Uterus (tissue), 7 donors: ENCODE measurements around a stretch of chr11.

DNA sequence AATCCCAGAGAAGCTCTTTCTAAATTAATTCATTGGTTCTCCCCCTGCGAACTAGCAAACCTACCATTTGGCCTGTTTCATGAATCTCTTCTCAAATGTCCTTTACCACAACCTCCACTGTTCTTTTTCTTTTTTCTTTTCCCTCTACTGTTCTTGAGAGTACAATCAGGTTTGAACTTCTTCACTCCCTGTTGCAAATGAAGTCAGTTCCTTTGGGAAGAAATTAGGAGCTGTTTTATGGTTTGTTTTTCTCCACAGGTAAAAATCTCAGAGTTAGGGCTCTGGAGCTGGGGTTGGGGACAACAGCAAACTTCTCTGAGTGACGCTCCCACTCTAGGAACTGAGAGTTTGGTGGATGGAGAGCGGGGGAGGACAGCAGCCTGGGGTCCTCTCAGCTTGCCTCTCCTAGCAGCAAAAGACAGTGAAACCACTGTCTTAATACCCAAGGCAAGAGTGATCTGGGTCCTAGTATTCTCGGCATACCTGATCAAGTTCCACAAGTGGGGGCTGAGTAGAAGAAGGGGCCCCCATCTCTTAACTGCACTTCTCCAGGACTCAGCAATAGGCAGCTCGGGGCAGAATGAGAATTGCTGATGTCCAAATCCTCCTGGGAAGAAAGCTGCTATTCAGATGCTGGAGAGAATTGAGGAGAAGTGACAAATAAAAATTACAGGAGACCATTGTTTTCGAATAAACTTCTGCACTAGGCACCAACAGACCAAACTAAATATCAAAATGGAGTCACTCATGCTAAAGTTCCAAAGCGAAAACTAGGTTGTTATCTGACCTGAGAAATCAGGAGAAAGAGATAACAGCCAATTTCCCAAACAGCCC lies 112.4 kb upstream of the APOA1 start:
- PRO-cap, 4 experiments: no peak in any of the 4 experiments
- RAMPAGE, long total RNA, 2 experiments: start-site peak on the minus strand in 1 of 2 experiments, centred at position 148 of the sequence, 9 reads per replicate
- RRBS: no CpG with 5 or more reads among the region's 7 CpGs

DNA sequence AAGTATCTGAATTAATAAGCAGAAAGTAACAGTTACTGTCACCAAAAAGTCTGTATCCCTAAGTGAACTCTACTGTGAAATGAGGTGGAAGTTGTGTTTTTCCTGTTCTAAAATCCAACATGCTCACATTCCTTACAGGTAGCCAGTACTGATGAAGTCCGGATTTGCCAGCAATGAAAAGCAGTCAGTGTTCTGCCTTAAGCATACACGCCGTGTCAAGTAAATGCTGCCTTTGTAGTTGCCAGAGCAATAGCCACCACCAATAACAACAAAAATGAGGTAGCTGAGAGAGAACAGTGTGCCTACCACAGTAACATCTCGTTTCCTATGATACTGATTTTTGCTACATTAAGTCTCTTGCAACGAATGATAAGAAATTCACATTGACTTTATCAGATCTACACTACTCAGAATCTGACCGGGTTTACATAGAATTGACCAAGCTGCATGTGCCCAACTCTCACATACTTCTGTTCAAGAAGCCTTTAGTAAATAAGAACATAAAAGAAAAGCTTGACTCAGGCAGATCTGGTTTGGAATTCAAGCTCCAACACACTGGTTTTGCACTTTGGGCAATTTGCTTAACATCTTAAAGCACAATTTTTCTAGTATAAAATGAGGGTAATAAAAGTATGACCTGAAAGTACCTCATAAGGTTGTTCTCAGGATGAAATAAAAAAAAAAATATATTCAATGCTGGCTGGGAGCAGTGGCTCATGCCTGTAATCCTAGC lies 95.3 kb downstream of the SIK3 start:
- PRO-cap, 4 experiments: no peak in any of the 4 experiments
- RAMPAGE, long total RNA, 2 experiments: start-site peak on the minus strand in 1 of 2 experiments, centred at position 406 of the sequence, 10 reads per replicate
- RRBS: no CpG with 5 or more reads among the region's 6 CpGs

DNA sequence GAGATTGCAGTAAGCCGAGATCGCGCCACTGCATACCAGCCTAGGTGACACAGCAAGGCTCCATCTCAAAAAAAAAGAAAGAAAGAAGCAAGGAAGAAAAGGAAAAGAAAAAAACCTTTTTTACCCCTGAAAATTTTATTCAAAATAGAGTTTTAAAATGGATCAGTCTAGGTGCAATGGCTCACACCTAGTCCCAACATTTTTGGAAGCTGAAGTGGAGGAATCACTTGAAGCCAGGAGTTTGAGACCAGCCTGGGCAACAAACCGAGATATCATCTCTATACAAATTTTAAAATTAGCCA lies 48.8 kb downstream of the SIK3 start:
- PRO-cap, 4 experiments: peak in 3 of 4 experiments; most common plus-strand start position 160 of the sequence (in 3)
- RAMPAGE, long total RNA, 2 experiments: no peak in any of the 2 experiments
- RRBS: no CpG with 5 or more reads among the region's 4 CpGs

DNA sequence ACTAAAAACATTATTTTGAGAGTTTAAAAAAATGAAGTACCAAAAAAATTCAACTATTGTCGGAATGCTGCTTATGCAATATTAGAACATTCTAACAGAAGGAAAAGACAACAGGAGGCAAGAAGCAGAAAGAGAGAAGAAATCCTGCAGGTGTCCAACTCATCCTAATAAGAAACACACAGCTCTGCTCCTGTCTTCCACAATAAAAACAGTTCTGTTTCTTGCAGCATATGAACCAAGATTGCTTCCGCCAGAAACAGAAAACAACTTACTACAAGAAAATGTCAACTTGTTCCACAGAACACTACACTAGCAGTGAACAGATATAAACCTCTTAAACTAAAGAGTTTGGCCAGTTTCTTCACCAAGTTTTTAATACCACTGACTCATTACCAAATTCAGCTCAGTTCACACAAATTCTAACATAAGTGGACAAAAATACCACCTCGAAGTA lies 14.6 kb downstream of the SIK3 start:
- PRO-cap, 4 experiments: peak in 1 of 4 experiments; most common minus-strand start position 204 of the sequence (in 1)
- RAMPAGE, long total RNA, 2 experiments: start-site peak on the minus strand in 1 of 2 experiments, centred at position 365 of the sequence, 6 reads per replicate
- RRBS: no CpG with 5 or more reads among the region's 3 CpGs

GRCh38 chr11:117203733-117203930 lies 4.5 kb downstream of the TAGLN start:
- PRO-cap, 4 experiments: no peak in any of the 4 experiments
- RAMPAGE, long total RNA, 2 experiments: no peak in any of the 2 experiments
- RRBS: no CpG with 5 or more reads among the region's 3 CpGs

- PRO-cap, 4 experiments: no peak in any of the 4 experiments
- RAMPAGE, long total RNA, 2 experiments: no peak in any of the 2 experiments
- RRBS: no CpG with 5 or more reads among the region's 2 CpGs
Measured at GRCh38 chr11:117679626-117680099, 117.4 kb downstream of the DSCAML1 start.

DNA sequence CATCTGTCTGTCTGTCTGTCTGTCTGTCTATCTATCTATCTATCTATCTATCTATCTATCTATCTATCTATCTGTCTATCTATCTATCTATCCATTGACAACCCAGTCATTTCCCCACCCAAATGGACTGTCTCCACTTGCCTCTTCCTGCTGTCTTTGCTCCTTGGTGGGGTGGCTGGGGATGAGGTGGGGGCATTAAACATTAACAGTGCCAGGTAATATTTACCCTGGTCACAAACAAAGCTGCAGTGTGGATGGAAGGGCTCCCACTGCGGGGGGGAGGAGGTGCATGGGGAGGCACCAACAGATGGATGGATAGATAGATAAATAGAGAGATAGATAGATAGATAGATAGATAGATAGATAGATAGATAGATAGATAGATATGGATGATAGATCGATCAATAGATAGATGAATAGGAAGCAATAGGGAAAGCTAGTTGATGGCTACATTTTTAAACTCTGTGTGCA lies 2.2 kb upstream of the FXYD2 start:
- PRO-cap, 4 experiments: no peak in any of the 4 experiments
- RAMPAGE, long total RNA, 2 experiments: no peak in any of the 2 experiments
- RRBS: no CpG with 5 or more reads among the region's 2 CpGs

- PRO-cap, 4 experiments: no peak in any of the 4 experiments
- RAMPAGE, long total RNA, 2 experiments: no peak in any of the 2 experiments
- RRBS: no CpG with 5 or more reads among the region's 15 CpGs
Measured at GRCh38 chr11:117861167-117862097, 15.0 kb downstream of the FXYD6 start.

DNA sequence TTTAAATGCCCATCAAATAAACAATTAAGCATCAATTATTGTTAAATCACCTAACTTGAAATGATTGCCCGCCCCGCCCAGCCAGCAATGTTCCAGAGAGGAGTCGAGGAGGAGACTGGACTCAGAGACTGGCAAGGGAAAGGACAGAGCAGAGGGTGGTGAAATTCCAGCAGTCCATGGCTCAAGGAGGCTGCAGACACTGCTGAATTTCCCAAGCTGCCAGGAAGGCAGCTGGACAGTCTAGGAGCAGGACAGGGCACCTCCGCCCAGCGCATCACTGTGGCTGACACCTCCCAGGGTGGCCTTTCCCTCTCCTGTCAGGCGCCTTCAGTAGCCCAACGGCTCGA lies 7.4 kb downstream of the FXYD6 start:
- PRO-cap, 4 experiments: no peak in any of the 4 experiments
- RAMPAGE, long total RNA, 2 experiments: no peak in any of the 2 experiments
- RRBS: no CpG with 5 or more reads among the region's 8 CpGs

GRCh38 chr11:117874181-117874846 lies 2.1 kb downstream of the FXYD6 start:
- PRO-cap, 4 experiments: peak in 4 of 4 experiments; most common plus-strand start chr11:117874659 (in 4)
- RAMPAGE, long total RNA, 2 experiments: no peak in any of the 2 experiments
- RRBS: no CpG with 5 or more reads among the region's 15 CpGs

DNA sequence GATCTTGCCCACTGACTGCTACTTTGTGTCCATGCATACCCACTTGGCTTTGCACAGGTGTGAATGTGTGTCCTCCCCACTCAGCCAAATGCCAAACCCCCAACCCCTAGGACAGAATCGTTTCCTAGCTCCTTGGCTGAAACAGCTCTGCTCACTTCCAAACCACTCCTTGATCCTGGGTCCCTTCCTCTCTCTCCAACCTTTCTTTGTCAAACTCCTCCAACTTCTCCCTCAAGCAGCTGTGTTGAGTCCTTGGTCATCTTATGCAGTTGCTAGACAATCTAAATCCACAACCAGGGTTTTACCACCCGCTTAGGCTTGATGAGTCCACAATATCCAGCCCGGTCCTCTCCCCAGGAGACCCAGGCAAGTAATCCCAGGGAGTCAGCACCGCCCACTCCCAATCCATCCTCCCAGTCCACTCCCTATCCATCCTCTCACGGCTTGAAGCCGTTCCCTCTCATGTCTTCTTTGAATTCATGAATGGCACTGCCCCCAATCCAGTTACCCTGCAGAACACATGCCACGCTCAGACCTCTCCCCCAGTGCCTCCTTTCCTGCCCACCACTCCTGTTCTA lies 3.5 kb upstream of the FXYD6 start:
- PRO-cap, 4 experiments: peak in 1 of 4 experiments; most common minus-strand start position 438 of the sequence (in 1)
- RAMPAGE, long total RNA, 2 experiments: no peak in any of the 2 experiments
- RRBS: no CpG with 5 or more reads among the region's 7 CpGs

DNA sequence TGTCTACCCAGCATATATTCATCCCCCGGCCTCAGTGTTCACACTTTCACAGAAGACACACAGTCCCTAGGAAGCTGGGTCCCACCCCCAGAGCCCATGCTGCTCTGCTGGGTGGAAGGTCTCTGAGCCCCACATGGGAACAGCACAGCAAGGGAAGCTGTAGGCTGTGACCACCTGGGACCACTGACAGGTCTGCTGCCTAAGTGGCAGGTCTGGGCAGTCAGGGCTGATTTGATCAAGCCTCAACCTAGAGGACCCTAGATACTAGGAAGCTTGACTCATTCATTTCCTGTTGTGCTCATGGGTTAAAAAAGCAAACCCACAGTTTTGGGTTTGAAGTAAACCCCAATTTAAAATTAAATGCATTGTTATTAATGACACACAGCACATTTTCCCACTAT lies 16.9 kb downstream of the IL10RA start:
- PRO-cap, 4 experiments: no peak in any of the 4 experiments
- RAMPAGE, long total RNA, 2 experiments: no peak in any of the 2 experiments
- RRBS: no CpG with 5 or more reads among the region's 1 CpG

DNA sequence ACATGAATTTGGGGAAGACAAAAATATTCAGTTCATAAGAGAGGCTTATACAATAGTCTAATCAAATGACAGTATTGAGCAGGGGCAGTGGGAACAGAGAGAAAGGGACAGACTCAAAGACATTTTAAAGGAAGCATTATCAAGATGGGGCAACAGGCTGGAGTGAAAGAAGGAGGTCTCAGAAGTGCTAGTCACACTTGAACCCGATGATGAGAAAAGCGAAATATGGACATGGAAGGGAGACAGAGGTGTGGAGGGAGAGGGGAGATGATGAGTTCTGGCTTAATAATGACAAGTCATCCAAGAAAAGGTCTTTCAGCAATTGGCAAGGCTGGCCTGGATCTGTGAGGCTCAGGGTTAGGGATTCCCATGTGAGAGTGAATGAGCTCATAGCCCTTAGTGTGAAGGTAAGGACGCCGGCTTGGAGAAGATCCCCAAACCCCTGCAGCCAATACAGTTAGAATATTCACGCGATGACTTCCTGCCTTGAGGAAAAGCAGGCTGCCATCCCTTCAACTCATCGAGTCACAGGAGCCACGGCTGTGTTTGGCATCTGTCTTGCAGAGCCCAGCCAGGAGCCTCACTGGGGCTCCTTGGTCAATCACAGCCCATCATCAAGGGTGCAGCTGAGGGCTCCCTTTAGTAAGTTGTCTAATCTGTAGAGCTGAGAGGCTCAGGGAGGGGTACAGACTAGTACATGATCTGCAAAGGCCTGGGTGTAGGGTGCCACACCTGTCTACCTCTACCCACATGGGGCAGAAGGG lies 18.2 kb downstream of the IL10RA start:
- PRO-cap, 4 experiments: no peak in any of the 4 experiments
- RAMPAGE, long total RNA, 2 experiments: no peak in any of the 2 experiments
- RRBS: no CpG with 5 or more reads among the region's 8 CpGs

DNA sequence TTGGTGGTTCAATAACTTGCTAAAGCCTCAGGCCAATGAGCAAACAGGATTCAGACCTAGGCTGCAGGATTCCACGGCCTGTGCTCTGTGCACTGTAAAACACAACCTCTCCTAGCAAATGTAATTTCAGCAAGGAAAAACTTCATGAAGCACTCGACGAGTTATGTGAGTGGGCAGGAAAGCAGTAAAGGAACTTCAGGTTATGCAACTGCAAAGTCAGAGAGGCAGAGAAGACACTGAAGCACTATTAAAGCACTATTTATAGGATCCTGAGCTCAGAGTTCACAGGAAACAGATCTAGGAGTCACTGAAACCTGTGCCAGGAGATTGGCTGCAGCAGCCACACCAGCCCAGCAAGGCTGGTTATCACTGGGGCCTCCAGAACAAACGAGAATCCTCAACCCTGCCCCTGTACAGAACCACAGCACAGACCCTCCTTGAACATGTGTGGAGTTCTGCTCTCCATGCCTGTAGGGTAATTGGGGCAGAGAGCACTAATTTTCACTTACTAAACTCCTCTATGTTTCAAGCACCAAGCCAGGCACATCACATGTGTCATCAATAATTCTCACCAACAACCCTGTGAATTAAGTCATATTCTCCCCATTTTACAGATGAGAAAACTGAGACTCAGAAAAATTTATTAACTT lies 2.4 kb downstream of the SMIM35 start:
- PRO-cap, 4 experiments: no peak in any of the 4 experiments
- RAMPAGE, long total RNA, 2 experiments: no peak in any of the 2 experiments
- RRBS: no CpG with 5 or more reads among the region's 4 CpGs

DNA sequence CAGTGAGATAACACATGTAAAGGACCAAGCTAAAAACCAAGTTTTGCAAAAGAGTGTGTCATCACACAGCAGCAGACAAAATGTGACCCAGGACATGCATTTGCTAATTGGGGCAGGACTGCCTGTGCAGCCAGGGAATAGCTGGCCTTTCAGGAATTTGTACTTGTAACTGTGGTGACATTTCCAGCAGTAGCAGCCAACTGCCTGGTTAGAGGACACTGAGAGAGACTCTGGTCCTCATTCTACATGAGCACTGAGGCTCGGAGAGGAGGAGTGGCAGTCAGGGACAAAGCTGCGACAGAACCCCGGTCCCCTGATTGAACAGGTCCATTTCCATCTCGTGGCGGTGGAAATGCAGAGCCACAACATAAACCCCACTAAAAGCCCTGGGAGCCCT lies 13.4 kb upstream of the SMIM35 start:
- PRO-cap, 4 experiments: no peak in any of the 4 experiments
- RAMPAGE, long total RNA, 2 experiments: no peak in any of the 2 experiments
- RRBS: no CpG with 5 or more reads among the region's 5 CpGs

DNA sequence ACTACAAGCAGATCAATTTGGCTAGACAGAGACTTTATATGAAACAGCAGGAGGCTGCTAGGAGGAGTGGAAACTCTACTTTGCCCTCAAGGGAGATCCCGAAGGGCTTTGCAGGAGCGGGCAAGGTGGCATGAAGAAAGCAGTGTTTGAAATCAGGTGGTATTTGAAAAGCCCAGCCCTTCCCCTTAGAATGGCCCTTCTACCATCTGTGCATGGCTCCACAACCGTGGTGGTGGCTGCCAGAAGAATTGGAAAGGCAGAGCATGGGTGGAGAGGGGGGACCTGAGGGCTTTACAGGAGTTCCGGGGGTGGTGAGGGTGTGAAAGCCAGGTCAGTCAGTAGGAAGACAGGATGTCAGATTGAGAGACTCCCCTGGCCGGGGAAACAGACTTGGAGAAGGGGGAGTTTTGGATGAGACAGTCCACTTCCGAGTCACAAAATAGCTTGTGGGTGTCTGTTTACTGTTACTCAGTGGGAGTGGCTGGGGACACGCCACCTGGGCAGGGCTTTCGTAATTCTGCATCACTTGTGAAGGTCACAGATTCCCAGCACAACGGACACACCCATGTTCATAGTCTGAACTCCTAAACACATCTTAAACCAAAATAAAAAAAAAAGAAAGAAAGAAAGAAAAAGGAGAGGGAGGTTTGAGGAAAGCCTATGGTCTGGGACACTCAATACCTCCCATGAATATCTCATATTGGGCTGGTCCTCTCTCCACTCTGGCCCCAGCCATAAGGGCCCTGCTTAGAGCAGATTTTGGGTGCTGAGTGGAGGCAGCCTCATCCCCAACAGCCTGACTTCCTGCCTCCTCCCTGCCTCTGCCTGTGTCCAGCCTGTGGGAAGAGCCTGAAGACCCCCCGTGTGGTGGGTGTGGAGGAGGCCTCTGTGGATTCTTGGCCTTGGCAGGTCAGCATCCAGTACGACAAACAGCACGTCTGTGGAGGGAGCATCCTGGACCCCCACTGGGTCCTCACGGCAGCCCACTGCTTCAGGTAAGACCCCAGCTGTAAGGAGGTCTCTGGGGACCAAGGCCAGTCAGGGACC lies 24.5 kb upstream of the SMIM35 start:
- PRO-cap, 4 experiments: no peak in any of the 4 experiments
- RAMPAGE, long total RNA, 2 experiments: no peak in any of the 2 experiments
- RRBS: 9% methylated on average over 2 of the region's 13 CpGs

DNA sequence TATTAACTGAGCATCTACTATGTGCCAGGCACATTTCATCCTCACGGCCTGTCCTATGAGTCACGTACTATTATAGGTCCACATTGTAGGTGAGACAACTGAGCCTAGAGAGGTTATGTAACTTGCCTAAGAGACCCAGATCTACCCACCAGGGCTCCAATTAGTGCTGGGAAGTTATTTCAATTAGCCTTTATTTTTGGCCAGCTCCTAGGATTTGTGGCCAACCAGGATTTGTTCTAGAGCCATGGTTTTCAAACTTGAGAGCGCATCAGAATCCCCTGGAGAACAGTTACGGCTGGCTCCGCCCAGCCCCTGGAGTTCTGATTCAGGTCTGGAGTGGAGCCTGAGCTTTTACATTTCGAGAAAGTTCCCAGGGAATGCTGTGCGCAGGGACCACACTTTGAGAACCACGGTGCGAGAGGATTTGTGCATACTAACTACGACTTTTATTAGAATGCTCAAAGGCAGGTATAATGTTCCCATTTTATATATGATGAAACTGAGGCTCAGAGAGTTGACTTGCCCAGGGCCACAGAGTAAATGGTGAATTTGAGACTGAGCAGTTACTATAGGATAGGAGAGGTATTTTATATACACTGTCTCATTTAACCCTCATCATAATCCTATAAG lies 5.8 kb downstream of the SCN4B start:
- PRO-cap, 4 experiments: peak in 1 of 4 experiments; most common plus-strand start position 354 of the sequence (in 1)
- RAMPAGE, long total RNA, 2 experiments: no peak in any of the 2 experiments
- RRBS: no CpG with 5 or more reads among the region's 10 CpGs

DNA sequence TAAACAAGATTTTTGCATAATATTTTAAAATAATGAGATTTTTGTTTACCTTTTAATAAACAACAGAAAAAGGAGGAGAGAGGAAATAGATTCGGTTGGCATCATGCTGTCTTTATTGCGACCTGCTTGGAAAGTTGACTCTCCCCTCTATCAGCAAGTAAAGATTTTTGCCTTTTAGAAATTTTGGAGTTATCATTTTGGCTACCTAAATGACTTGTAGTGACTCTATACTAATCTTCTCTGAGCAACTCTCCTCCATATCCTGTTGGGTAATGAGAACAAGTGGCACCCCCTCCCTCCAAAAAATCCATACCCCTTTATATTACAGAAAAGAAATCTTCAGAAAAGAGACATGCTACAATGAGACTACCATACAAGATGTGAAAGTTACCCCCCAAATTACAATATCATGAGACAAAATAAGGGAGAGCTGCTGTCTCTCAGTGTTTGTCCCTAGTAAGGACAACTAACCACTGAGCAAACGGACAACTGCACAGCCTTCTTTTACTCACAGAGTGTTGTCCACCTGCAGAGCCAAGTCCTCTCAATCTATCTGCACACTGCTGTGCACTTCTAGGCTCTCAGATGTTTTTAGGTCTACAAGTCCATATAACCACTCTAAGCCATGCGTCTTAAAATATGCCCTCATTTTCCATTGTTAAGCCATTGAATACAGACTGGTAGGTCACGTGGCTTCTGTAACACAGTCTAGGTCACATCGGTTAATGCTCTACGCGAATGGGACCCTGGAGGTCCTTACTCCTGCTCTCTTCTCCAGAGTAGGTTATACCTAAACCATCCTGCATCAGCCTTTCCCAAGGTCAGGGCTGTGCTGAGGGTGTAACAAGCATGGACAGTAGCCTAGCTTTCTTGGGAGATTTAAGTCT lies 1.1 kb downstream of the JAML start:
- PRO-cap, 4 experiments: no peak in any of the 4 experiments
- RAMPAGE, long total RNA, 2 experiments: no peak in any of the 2 experiments
- RRBS: no CpG with 5 or more reads among the region's 8 CpGs

- PRO-cap, 4 experiments: no peak in any of the 4 experiments
- RAMPAGE, long total RNA, 2 experiments: no peak in any of the 2 experiments
- RRBS: no CpG with 5 or more reads among the region's 7 CpGs
Measured at GRCh38 chr11:118291685-118292169, 12.8 kb upstream of the CD3E start.

GRCh38 chr11:118341905-118342341 lies 582 bp downstream of the CD3D start:
- PRO-cap, 4 experiments: no peak in any of the 4 experiments
- RAMPAGE, long total RNA, 2 experiments: no peak in any of the 2 experiments
- RRBS: no CpG with 5 or more reads among the region's 3 CpGs